SK-N-DZ (cell line): ENCODE measurements around the gene HIVEP3.

DNA sequence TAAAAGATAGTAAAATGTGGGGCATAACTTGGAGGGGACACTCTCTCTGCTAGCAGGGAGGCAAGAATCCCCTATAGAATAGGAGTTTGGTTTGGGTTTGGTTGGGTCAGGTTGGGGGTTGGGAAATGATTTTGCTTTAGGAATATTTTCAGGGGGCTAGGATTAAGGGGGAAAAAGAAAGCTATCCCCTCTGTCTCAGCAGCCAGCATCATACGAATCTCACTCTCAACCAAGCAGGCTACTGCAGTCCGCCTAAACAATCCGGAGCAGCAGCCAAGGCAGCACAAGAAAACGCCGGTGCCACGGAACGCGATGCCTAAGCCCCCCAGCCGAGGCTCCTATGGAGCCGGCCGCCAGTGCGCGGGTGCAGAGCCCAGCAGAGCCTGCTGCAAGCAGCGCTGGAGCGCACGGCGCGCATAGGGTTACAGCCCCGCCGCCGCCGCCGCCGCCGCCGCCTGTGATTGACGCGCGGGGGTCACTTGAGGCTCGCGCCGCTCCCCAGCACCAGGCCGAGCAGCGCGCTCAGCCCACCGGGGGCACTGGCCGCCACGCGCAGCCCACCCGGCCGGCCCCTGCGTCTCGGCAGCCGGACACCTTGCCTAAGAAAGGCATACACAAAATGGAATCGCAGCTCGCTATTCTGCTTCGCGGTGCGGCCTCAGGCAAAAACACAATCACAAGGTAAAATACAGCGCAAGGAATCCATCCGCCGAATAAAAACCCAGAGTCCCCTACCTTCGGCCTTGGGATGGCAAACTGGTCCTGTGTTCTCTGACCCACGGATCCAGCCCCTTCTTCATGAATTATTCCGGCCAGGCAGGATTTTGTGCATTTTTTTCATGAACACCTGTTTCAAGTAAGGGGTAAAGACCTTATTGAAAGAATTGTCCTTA lies 798 bp downstream of the HIVEP3 start:
RAMPAGE:
- cytosol, long total RNA, result no peak
- nucleus, long total RNA, result no peak

DNA sequence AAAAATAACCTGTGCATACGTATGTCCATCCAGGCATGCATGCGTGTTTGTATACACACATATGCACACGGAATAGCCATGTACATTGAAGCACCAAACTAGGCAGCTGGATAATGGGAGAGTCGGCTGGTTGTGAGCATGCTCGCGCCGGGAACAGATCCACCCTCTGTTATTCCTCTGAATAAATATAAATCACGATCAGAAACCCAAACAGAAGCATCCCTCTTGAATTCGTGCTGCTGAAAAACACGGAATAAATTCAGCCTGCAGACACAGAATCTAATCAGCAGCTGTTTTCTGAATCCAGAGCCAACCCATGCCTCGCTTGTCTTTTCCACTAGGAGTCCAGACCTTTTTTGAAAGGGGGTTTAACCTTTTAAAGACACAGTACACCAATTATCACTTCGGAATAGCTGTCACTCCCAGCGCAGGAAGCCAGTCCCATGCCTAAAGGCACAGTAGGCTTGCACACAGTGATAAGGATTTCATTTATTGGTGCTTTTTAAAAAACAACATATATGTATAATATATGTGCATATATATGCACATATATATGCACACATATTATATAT lies at the start of gene HIVEP3:
Gene HIVEP3 (minus strand): TSS at position 352 of the 572 bp plus-strand sequence.
RAMPAGE:
- cytosol, long total RNA, result no peak
- nucleus, long total RNA, result no peak

RAMPAGE:
- cytosol, long total RNA, result no peak
- nucleus, long total RNA, result no peak
Measured at GRCh38 chr1:42162061-42163044, 2.2 kb downstream of the GUCA2A start.

RAMPAGE:
- cytosol, long total RNA, result no peak
- nucleus, long total RNA, result no peak
Measured at GRCh38 chr1:42172291-42173148, 8.0 kb upstream of the GUCA2A start.

RAMPAGE:
- cytosol, long total RNA, result no peak
- nucleus, long total RNA, result no peak
Measured at GRCh38 chr1:42223228-42223940, 58.8 kb upstream of the GUCA2A start.

GRCh38 chr1:42454326-42454621 lies 1.5 kb downstream of the ZMYND12 start:
RAMPAGE:
- cytosol, long total RNA, result no peak
- nucleus, long total RNA, result no peak

GRCh38 chr1:42667321-42667906 lies 9.2 kb downstream of the PPIH start:
RAMPAGE:
- cytosol, long total RNA, result no peak
- nucleus, long total RNA, result no peak

GRCh38 chr1:42700423-42701180 lies 18.4 kb downstream of the YBX1 start:
RAMPAGE:
- cytosol, long total RNA, result no peak
- nucleus, long total RNA, result no peak

DNA sequence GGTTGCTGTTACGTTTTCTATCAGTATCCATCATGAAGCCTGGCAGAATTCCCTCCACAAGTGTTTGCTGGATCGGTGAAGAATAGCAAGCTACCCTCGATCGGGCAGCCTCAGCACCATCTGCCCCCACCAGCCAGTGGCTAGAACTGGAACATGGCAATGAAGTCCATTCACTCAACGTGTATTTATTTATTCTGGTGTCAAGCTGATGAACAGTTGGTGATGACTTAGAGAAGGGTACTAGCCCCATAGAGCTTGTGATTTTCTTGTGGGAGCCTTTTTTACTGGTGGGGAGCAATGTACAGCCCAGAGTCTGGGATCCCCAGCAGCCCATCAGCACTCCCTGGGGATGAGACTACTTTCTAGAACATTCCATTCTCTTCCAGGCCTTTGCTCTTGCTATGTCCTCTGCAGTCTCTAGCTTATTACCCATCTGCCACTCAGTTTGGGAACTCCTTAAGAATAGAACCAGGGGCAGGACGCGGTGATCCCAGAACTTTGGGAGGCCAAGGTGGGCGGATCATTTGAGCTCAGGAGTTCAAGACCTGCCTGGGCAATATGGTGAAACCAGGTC lies 11.6 kb downstream of the SLC2A1 start:
RAMPAGE:
- cytosol, long total RNA, result no peak
- nucleus, long total RNA, result no peak

DNA sequence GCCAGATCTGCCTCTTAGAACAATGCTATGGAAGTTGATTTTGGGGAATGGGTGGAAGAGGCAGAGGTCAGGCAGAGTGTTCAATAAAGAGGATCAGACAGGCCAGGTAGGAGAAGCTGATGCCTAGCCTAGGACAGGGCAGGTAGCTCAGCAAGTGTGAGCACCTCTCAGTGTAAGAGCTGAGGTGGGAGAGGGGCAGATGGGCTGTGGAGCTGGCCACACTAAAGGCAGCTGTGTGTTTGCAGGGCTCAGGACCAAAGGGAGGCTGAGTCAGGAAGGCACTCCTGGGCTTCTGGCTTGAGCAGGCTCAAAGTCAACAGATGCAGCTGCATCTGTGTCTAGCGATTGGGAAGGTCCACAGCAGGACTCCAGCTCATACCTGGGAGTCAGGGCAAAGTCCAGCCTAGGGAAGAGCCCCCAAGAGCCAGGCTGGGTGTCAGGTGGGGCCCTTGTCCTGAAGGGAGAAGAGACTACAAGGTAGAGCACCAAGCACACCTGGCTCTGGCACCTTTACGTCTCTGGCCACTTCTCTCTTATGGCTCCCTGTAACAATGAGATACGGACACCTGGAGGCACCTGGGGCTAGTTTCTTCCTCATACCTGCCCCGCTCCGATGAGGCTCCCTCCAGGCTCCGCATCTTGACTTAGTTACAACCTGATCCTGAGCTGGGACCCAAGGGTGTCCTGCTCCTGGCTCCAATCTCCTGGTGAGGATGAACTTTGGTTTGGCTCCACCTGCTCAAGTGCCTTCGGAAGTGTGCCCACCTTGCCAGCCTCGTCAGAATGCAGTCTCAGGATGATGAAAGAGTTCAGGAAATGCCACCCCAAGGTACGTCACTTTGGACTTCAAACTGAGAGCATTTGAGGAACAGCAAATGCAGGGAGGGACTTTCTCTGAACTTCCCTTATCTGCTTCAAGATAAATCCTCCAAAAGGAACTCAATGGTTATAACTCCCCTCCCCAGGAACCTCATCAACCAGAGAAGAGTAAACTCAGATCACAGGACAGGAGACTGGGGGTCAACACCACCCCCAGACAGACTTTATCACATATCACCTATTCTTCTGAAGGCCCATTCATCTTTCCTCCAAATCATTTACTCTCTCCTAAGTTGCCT lies 21.4 kb upstream of the SLC2A1 start:
RAMPAGE:
- cytosol, long total RNA, result no peak
- nucleus, long total RNA, result no peak

DNA sequence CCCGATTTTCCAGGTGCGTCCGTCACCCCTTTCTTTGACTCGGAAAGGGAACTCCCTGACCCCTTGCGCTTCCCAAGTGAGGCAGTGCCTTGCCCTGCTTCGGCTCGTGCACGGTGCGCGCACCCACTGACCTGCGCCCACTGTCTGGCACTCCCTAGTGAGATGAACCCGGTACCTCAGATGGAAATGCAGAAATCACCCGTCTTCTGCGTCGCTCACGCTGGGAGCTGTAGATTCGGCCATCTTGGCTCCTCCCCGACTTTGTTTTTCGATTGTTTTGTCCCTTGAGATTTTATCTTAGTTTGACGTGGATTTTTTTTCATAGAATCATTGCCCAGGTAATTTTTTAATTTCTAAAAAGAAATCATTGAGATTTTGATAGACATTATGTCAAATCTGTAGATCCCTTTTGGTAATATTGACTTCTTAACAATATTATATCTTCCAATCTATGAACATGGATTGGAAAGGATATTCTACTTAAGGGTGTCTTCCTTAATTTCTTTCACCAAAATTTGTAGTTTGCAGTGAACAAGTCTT lies 27.4 kb upstream of the CFAP144 start:
RAMPAGE:
- cytosol, long total RNA, result no peak
- nucleus, long total RNA, result no peak

DNA sequence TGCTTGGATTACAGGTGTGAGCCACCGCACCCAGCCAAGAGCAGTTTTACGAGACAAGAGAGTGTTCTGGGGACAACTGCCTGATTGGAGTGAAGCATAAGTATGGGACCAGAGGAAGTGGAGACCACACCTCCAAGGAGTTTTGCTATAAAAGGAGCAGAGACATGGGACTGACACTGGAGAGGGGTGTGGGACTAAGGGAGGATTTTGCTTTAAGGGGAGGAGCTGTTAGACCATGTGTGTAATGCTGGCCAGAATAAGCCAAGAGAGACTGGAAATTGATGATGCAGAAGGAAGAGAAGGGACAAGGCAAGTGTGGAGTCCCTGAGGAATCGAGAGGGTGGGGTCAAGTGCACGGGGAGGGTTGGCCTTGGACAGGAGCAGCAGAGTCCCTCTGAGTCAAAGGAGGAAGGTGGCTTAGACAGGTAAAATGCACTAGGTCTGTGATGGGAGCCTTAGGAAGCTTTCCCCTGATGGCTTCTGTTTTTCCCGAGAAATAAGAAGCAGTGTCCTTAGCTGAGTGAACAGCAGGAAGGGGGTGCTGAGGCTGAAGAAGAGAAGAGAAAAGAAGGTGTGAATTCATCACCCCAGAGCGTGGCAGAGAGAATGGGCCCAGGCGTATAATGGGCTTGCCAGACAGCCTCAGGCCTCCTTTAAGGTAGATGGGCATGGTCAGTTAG lies 5.0 kb upstream of the C1orf210 start:
RAMPAGE:
- cytosol, long total RNA, result no peak
- nucleus, long total RNA, result no peak

GRCh38 chr1:43439525-43439740 lies 14.3 kb downstream of the HYI start:
RAMPAGE:
- cytosol, long total RNA, result no peak
- nucleus, long total RNA, result no peak

GRCh38 chr1:43448095-43448783 lies 5.5 kb downstream of the HYI start:
RAMPAGE:
- cytosol, long total RNA, result no peak
- nucleus, long total RNA, result no peak

DNA sequence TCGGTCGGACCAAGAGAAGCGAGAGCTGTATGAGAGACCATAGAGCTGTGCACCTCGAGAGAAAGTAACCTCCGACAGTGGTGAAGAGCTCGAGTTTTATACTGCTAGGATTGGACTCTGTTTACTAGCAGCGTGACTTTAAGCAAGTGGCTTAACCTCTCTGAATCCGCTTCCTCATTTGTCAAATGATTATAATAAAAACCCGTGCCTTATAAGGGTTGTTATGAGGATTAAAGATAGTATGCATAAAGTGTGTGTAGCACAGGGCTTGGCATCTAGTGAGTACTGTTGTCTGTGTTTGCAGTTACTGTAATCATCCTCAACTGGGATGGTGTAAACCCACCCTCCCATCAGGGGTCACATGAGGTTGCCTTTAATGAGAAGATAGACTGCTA lies 4.0 kb downstream of the PTPRF start:
RAMPAGE:
- cytosol, long total RNA, result no peak
- nucleus, long total RNA, result no peak

GRCh38 chr1:43543369-43543980 lies 12.8 kb downstream of the PTPRF start:
RAMPAGE:
- cytosol, long total RNA, result no peak
- nucleus, long total RNA, result no peak

RAMPAGE:
- cytosol, long total RNA, result no peak
- nucleus, long total RNA, result no peak
Measured at GRCh38 chr1:43553393-43554161, 22.9 kb downstream of the PTPRF start.

DNA sequence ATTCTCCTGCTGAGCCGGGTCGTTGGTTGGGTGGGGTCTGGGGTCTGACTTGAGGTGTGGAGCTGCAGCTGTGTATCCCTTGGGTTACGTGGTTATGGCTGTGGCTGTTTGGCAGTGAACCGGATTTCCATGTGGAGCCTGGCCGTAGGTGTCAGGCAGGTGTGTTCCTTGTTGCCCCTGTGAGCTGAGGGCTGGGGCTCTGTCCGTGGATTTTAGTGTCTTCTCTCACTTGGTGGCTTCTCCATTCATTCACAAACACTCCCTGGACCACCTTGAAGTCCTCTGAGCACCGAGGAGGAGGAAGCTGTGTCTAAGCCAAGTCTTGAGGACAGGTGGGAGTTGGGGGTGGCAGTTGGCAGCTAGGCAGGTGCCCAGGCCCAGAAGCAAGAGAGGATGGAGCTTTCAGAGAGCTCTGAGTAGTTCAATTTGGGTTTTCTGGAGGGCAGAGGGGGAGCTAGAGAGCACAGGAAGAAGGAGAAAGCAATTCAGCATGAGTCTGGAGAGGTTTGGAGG lies 23.5 kb downstream of the PTPRF start:
RAMPAGE:
- cytosol, long total RNA, result no peak
- nucleus, long total RNA, result no peak

GRCh38 chr1:43590941-43591679 lies 58.8 kb upstream of the KDM4A start:
RAMPAGE:
- cytosol, long total RNA, result no peak
- nucleus, long total RNA, result no peak

DNA sequence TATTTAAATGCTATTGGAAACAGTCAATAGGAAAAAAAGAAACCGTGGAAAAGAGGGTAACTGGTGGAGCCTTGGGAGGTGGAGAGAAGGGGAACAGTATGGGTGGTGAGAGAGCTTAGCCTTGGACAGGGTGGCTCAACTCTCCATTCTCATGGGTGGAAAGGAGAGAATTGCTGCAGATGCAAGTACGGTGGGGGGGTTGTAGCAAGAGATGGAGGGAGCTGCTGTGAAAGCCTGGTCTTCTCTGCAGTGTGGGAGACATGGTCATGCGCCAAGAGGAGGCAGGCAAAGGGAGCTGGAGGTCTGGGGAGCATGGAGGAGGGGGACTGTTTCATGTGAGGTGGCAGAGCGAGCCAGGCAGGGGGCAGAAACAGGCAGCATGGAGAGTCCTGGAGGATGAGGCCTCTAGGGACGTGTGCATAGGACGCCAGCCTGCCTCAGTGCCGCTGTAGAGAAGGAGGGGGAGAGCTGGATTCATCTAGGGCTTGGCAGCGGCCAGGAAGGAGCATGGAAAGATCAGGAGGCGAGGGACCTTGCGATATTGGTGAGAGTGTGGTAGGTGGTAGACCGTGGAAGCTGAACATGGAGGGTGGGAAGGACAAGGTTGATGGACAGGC lies 54.3 kb upstream of the KDM4A start:
RAMPAGE:
- cytosol, long total RNA, result no peak
- nucleus, long total RNA, result no peak